Epithelial cell of alveolus of lung (primary cell): Measurements from ENCODE around the gene TNRC18.

DNA sequence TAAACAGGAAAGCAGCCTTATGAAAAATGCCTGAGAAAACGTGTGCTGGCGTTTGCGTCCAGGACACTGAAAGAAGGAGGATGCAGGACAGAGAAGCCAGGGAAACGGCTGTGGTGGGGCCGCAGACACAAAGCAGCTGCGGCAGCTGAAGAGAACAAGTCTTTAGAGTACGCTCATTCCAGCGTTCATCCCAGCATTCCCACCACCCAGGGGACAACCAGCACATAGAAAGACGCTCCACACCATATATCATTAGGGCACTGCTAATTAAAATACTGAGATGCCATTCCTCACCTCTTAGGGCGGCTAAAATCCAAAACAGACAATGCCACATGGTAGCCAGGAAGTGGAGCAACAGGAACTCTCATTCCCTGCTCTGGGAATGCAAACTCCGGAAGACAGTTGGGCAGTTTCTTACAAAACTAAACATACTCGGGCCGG, 18.4 kb downstream of the GNA12 start:
- RAMPAGE, long total RNA = no peak
- RRBS = no CpG with 5 or more reads among the region's 13 CpGs

GRCh38 chr7:2980300-2981126, 63.2 kb downstream of the CARD11 start:
- RAMPAGE, long total RNA = no peak
- RRBS = 56% methylated on average over 6 of the region's 29 CpGs

GRCh38 chr7:3028022-3028779, 15.5 kb downstream of the CARD11 start:
- RAMPAGE, long total RNA = no peak
- RRBS = 2% methylated on average over 3 of the region's 14 CpGs

DNA sequence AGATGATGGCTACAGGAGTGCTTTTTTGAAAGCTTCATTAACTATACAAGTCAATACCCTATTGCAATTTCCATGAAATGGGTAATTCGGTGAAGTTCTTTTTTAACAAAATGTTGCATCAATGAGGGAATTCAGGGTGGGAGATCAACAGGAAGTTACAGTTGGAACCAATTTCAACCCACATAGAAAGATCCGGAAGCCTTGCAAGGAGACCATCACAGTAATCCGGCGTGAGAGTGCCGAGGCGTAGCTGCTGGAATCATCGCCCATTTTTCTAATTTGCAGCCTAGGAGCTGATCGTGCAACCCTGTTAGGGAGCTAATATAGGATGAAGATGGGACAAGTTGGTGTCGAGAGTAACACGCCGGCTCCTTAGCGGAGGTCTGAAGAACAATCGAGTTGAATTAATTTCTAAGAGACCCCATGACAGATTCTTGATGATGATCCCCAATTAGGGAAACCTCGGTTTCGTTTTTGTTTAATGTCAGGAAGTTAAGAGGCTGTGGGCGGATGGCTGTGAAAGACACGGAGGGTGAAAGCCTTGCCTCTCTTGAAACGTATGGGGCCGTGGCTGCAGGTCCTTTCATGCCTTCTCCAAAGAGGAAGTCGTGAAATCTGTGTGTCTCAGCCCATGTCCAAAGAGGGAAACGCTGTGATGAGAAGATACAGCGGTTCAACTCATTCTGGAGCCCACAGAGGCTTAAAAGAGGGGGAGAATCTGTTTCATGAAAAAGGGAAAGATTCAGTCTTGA, 51.2 kb upstream of the CARD11 start:
- RAMPAGE, long total RNA = no peak
- RRBS = no CpG with 5 or more reads among the region's 22 CpGs

DNA sequence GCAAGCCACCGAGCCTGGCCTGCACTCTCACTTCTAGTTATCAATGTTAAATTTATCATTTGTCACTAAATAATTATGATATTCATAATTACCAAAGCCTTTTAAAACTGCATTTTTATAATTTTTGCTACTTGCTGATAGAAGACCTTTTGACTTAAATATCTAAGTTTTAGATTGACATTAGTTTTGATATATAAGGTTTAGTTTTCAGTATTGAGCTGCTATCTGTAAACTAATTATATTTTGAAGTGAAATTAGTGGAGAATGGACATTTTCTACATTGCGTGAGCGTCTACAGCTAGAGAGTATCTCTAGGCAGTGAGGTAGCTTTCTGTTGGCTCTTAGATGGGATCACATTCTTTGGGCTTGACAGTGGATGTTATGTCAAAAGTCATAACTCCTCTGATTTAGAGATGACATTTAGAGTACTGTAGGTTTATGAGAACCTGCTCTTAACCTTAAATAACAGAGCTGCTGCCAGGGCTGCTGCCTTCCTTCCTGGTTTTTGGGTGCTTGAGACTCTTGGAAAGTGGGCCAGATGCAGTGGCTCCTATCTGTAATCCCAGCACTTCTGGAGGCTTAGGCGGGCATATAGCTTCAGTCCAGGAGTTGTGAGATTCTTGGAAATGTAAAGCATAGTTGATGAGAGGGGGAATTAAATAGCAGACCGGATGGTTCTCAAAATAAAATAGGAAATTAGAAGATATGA, 120.5 kb downstream of the SDK1 start:
- RAMPAGE, long total RNA = no peak
- RRBS = no CpG with 5 or more reads among the region's 5 CpGs

DNA sequence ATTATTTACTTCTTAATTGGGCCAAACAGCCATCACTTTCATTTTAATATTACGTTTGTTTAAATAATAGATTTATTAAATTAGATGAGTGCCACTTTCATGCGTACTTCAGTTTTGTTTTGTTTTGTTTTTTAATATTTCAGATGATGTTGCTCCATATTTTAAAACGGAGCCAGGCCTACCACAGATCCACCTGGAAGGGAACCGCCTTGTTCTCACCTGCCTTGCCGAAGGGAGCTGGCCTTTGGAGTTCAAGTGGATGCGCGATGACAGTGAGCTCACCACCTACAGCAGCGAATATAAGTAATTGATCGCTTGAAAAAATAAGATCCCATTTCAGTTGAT, 317.9 kb downstream of the SDK1 start:
- RAMPAGE, long total RNA = no peak
- RRBS = no CpG with 5 or more reads among the region's 9 CpGs

DNA sequence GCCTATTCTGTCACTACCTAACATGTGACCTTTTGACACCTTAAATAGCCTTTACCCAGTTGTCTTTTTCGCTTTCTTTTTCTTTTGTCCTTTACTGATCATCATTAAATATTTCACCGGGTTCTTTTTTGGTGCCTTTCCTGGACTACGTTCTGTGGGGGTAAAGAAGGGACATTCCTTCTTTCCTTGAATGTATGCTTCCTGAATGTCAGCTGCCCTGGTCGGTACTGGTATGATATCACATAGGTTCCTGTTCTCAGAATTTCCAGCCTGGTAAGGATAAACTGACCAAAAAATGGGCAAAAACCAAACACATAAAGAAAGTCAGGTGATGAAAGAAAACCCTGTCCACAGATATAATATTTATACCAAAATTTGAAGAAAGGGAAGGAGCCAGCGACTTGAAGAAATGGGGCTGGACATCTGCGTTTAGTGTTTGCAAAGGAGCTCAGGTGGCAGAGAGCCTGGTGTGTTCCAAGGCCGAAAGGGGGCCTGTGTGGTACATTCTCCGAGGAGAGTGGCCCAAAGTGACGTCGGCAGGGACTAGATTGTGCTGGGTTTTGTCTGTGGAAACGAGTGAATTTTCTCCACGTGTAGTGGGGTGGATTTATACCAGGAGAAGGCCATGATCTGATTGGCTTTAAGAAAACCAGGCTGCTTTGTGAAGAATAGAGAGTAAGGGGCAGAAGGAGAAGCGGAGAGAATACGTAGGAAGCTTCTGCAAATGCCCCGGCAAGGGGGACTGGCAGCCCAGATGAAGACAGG, 358.2 kb downstream of the SDK1 start:
- RAMPAGE, long total RNA = no peak
- RRBS = no CpG with 5 or more reads among the region's 15 CpGs

DNA sequence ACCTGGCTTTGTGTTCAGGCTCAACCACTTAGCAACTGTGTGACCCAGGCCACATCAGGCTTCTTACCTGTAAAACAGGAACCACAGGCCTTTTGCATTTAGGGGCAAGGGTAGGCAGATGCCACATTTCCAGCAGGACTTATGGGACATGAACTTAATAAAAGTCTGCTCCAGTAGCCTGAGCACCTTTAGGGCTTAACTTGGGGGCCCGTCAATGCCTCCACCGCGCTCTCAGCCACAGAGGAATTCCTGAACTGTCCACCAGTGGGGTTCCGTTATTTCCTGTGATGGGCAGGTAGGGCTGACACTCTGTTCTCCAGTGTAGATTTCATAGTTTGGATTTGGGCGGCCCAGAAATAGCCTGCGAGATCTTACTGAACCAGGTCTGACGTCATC, 625.7 kb downstream of the SDK1 start:
- RAMPAGE, long total RNA = no peak
- RRBS = no CpG with 5 or more reads among the region's 7 CpGs

GRCh38 chr7:4613884-4614358, 68.2 kb upstream of the FOXK1 start:
- RAMPAGE, long total RNA = no peak
- RRBS = no CpG with 5 or more reads among the region's 10 CpGs

DNA sequence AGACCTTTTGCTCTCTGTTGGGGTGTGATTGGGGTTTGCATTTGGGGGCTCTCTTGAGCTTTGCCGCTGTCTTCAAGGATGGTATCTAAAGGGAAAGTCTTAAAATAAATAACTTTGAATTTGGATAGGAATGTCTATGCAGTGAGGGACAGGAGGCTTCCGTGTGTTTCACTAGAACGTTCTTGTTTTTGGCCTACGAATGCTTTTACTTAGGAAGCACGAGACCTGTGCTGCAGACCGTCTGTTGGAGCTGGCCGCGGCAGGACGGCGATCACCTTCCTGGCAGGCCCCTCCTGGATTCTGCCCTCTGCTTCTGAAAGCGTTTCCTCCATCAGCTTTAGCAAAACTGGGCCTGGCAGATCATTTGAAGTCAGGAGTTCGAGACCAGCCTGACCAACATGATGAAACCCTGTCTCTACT, 44.0 kb downstream of the FOXK1 start:
- RAMPAGE, long total RNA = no peak
- RRBS = no CpG with 5 or more reads among the region's 12 CpGs

GRCh38 chr7:5143771-5144321, 46.2 kb upstream of the WIPI2 start:
- RAMPAGE, long total RNA = no peak
- RRBS = no CpG with 5 or more reads among the region's 18 CpGs

- RAMPAGE, long total RNA = no peak
- RRBS = no CpG with 5 or more reads among the region's 13 CpGs
Observed at GRCh38 chr7:5211438-5212129, 21.6 kb downstream of the WIPI2 start.

GRCh38 chr7:5217731-5218532, 27.9 kb downstream of the WIPI2 start:
- RAMPAGE, long total RNA = no peak
- RRBS = 95% methylated on average over 8 of the region's 22 CpGs

- RAMPAGE, long total RNA = no peak
- RRBS = no CpG with 5 or more reads among the region's 20 CpGs
Observed at GRCh38 chr7:5218623-5219390, 28.8 kb downstream of the WIPI2 start.

- RAMPAGE, long total RNA = no peak
- RRBS = 67% methylated on average over 4 of the region's 40 CpGs
Observed at GRCh38 chr7:5296851-5297387, 14.2 kb downstream of the SLC29A4 start.

DNA sequence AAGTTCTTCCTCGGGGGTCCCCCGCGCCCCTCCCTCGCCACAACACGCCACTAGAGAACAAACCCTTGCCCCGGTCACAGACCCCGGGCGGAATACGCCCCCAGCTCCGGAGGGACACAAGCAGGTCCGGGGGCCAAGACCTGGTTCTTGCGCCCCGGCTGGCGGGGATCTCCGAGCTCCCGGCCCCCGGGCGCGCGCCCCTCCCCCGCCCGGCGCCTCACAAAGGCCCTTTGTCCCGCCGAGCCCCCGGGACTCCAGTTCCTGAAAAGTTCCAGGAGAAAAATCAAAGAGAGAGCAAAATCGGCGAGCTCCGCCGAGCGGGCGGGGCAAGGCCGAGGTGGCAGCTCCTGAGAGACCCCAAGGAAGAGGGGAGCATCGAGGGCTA, 4.1 kb downstream of the TNRC18 start:
- RAMPAGE, long total RNA = no peak
- RRBS = no CpG with 5 or more reads among the region's 34 CpGs

GRCh38 chr7:5419935-5420397, 3.7 kb downstream of the TNRC18 start:
- RAMPAGE, long total RNA = no peak
- RRBS = 2% methylated on average over 12 of the region's 40 CpGs

DNA sequence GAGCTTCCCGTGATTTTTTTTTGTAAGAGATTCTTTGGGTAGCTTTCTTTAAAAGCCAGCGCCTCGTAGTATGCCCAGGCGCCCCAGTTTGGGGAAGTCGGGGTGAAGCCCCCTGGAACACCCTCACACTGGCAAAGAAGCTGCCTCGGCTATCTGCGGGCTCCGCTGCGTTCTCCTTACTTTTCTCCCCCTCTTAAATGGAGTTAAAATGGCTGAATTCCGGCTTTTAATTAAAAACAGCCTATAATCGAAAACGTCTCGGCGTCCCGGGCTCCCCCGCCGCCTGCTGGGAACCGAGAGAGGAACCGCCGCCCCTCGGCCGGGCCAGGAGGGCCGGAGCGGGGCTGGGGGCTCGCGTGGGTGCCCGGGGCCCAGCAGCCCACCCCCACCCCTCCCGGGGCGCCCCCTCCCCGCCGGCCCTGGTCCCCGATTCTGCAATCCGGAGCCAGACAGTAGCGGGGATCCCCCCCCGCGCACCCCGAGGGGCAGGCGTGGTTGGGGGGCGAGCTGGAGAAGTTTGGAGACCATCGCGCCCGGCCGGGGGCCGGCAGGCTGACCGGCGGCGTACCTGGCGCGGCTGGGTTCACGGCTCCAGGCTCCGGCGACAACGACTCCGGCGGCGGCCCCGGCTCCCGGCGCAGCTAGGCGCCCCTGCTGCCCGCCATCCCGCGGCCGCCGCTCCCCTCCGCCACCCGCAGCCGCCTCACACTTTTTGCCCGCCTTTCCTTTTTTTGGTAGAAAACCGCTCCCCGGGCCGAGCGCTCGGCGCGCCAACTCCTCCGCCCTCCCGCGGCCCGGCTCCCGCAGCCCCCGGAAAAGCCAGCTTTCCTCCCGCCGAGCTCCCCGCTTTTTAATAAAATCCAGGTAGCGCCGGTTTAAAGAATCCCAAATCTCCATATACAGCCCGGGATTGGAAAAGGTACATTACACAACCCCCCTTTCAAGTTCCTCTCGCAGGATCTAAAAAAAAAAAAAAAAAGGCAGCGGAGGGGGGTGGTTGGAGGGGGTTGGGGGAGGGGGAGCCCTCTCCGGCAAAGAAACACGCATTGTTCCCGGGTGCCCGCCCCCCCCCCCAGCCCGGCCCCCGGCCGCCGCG, at the start of gene TNRC18:
Gene TNRC18 (minus strand): TSS at position 962 of the 1,096 bp plus-strand sequence.
- RAMPAGE, long total RNA = no peak
- RRBS = 2% methylated on average over 43 of the region's 99 CpGs

- RAMPAGE, long total RNA = no peak
- RRBS = 5% methylated on average over 2 of the region's 24 CpGs
Observed at GRCh38 chr7:5528928-5529487, 1.4 kb downstream of the ACTB start.

DNA sequence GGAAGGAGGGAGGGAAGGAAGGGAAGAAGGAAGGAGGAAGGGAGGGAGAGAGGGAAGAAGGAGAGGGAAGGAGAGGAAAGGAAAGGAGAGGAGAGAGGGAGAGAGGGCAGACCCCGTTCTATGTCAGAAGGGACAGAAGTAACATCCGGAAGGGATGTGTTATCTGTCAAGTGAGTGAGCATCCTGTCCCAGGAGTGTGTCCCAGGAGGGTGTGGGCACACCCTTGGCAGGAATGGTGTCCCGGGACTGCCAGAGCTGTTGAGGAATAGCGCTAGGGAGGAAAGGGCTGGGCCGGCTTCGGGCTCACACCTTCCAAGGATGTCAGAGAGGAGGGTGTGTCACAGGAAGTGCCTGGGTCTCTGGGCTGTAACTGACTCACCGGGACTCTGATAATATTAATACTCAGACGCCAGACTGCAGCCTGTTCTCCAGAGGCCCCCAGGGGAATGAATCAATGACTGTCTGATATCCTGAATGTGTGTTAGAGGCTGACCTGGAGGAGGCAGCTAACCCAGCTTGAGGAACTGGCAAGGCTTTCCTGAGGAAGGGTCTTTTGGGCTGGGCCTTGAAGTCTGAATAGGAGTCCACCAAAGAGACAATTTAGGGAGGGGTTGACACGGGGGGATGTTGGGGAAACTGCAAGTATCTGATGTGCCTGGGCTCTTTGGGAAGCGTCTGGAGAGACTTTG, 18.9 kb upstream of the ACTB start:
- RAMPAGE, long total RNA = no peak
- RRBS = 1% methylated on average over 6 of the region's 10 CpGs